GM23248 (cell line): ENCODE measurements around the gene CHD9.

DNA sequence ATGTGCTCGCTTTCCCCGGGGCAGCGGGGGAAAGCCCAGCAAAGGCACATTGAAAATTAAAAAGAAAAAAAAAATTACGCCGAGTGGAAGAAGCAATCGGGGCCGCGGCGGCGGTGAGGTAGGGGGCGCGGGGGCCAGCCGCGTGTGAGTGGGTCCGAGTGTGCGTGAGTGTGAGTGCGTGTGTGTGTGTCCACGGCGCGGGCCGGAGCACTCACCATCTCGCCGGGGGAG lies 204 bp downstream of the SALL1 start:
- RAMPAGE, long total RNA, result no peak

DNA sequence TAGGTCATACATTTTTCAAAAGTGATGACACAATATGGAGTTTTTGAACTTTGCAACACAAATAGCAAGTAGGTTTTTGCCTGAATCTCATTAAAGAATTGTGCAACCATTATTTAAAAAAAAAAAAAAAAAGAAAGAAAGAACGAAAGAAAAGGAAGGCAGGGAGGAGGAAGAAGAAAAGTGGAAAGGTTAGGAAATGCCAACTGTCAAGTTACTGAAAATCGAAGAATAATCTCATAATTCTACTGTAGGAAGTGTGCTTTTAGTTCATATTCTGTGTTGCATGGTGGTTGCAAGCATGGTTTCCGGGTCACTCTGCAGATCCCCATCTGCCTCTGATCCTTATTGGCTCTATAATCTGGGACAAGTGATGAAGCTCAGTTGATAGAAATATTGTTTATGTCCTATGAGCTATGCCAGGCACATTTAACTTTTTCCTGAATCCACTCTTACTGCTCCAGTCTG lies 252.0 kb upstream of the SALL1 start:
- RAMPAGE, long total RNA, result no peak

DNA sequence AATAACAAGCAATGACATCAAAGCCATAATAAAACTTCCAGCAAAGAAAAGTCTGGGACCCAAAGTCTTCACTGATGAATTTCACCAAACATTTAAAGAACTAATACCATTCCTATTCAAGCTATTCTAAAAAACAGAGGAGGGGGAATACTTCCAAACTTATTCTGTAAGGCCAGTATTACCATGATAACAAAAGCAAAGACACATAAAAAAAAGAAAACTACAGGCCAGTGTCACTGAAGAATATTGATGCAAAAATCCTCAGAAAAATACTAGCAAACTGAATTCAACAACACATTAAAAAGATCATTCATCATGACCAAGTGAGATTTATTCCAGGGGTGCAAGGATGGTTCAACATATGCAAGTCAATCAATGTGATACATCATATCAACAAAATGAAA lies 591.9 kb upstream of the SALL1 start:
- RAMPAGE, long total RNA, result no peak

GRCh38 chr16:51755185-51755546 lies 604.1 kb upstream of the SALL1 start:
- RAMPAGE, long total RNA, result no peak

GRCh38 chr16:51880569-51881228 lies 666.2 kb downstream of the TOX3 start:
- RAMPAGE, long total RNA, result no peak

- RAMPAGE, long total RNA, result no peak
Measured at GRCh38 chr16:52561861-52562475, 15.0 kb upstream of the TOX3 start.

- RAMPAGE, long total RNA, result no peak
Measured at GRCh38 chr16:53054658-53055085, at the start of gene CHD9. TSS of gene CHD9 (plus strand) at chr16:53054991.

DNA sequence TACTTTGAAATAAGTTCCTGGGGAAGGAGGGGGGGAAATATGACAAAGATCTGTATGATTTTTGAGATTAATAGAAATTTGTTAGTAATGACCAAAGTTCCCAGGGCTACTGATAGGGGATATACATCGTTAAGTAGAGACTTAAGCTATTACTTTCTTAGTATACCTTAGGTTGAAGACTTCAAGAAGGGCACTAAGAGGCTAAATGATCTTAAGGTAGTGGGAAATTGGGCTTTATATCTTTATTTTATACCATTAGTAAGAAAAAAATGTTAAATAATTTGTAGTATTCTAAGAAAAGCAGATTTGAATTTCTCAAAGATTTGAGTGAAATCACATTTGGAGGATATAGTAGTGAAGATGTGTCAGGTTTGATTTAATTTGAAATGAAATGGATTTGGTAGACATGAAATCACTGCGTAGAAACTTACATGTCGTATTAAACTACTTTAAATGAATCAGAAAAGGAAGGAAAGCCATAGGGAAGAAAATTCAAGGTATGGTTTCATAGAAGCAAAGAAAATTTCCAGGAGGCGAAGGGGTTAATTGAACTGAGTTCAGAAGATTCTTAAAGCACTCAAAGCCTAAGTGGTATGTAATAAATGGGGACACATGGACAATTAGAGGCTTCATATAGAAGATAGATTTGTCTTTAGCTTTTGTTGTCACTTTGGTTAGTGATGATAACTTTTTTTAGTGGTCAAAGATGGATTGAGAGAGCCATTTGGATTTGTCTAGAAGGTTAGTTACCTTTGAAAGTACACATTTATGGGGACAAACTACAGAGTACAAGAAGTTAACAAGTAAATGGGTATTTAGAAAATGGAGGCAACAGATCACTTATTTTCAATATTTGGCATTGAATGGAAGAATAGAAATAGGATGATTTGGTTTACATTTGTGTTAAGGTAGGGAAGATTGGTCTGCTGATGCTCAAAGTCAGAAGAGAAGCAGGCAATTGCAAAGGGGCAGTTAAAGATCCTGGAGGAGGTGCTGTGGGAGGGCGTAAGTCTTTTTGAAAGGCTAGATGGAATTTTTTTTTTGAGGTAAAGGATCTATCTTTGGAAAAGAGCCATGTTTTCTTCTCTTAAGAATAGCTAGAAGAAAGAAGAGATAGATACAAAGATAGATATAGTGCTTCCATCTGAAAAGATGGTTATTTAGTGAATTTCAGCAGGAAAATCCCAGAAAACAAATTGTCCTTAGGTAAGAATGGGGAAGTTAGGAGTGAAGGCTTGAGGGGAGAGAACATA lies 83.6 kb downstream of the CHD9 start:
- RAMPAGE, long total RNA, result no peak

GRCh38 chr16:53175002-53175476 lies 120.2 kb downstream of the CHD9 start:
- RAMPAGE, long total RNA, result no peak

- RAMPAGE, long total RNA, result no peak
Measured at GRCh38 chr16:53245305-53245926, 188.9 kb upstream of the RBL2 start.

DNA sequence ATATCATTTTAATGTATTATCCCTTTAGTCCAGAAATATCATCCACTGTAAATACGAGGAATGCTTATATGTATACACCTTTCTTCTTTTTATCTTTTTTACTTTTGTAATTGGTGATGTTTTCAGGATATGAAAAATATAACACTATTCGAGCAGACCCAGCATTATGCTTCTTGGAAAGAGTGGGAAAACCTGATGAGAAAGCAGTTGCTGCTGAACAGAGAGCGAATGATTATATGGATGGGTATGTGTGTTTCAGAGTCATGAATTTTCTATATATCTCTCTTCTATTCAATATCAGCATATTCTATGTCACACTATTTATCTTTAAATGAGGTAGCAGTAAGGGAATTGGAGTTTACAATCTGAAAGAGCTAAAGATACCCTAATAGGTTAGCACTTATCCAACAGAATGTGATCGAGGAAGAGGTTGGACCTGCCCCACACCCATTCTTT lies 148.1 kb upstream of the RBL2 start:
- RAMPAGE, long total RNA, result no peak

- RAMPAGE, long total RNA, result no peak
Measured at GRCh38 chr16:53307572-53308128, 126.6 kb upstream of the RBL2 start.

GRCh38 chr16:53518404-53519360 lies 15.7 kb upstream of the AKTIP start:
- RAMPAGE, long total RNA, result no peak

DNA sequence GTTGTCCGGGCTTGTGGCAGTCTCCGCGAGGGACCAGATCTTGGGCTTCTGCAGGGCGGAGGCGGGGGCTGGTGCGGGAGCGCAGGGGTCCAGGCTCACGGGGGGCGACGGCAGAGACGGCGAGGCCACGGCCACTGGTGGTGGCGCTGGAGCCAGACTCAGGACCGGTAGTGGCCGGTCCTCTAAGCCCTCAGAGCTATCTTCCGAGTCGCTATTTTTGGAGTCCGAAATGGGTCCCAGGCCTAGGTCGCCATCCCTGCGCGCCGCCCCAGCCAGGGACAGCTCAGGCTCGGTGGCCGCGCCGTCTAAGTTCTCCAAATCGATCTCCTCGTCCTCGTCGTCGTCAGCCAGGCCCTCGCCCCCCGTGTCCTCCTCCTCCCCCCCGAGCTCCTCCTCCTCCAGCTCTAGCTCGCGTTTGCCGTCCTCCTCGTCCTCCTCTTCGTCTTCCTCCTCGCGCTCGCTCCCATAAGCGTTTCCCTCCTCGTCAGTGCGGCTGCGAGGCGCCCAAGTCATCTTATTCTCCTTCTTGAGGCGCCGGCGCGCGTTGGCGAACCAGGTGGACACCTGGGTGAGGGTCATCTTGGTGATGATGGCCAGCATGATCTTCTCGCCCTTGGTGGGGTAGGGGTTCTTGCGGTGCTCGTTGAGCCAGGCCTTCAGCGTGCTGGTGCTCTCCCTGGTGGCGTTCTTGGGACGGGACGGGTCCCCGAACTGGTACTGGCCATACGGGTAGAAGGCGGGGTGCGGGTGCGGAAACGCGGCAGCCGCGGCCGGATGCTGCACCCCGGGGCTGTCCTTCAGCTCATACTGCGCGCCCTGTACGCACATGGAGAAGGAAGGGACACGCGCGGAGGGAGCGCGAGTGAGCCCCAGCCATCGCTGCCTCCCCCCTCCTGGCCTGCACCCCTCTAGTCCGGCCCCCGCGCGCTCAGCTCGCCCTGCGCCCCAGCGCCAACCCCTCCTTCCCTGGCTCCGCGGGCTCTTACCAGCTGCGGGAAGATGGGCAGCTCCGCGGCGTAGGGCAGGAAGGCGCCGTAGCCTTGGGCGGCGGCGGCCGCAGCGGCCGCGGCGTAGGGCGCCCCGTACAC lies 1.4 kb downstream of the IRX3 start:
- RAMPAGE, long total RNA, result no peak

DNA sequence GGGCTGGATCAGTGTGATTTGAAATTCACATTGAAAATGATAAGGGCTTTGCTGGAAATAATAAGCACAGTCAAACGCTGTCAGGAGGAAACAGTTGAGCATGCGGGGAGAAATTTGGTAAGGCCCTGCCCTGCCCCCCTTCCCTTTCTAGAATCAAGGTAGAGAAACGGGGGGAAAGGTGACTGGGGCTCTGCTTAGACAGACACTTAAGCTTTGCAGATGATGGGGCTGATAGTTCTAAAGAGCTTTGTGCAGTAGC lies 74.3 kb upstream of the IRX3 start:
- RAMPAGE, long total RNA, result no peak

GRCh38 chr16:54502974-54503595 lies 216.5 kb upstream of the IRX3 start:
- RAMPAGE, long total RNA, result no peak

DNA sequence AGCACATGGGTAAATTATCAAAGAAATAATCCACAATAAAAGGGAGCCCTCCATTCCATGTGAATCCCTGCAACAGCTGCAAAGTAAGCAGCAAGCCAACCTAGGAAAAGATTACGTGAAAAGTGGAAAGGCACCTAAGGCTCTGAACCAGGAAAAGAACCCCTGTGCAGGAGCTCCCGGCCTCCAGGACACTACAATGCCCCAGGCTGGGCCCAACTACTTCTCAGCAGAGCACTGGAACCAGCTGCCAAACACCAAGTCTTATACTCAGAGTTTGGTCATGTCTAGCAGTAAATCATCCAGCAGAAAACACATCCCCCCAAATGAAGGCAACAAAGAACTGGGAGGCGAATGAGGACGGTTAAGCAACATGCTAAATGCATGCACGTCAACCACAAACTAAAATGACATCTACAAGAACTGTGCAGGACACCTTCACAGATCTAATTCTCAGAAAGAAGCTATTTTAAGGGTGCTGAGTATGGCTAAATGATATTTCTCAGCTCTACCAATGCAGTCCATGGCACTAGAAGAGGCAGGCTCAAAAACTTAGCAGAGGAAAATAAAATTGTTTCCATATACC lies 7.7 kb upstream of the IRX5 start:
- RAMPAGE, long total RNA, result no peak

DNA sequence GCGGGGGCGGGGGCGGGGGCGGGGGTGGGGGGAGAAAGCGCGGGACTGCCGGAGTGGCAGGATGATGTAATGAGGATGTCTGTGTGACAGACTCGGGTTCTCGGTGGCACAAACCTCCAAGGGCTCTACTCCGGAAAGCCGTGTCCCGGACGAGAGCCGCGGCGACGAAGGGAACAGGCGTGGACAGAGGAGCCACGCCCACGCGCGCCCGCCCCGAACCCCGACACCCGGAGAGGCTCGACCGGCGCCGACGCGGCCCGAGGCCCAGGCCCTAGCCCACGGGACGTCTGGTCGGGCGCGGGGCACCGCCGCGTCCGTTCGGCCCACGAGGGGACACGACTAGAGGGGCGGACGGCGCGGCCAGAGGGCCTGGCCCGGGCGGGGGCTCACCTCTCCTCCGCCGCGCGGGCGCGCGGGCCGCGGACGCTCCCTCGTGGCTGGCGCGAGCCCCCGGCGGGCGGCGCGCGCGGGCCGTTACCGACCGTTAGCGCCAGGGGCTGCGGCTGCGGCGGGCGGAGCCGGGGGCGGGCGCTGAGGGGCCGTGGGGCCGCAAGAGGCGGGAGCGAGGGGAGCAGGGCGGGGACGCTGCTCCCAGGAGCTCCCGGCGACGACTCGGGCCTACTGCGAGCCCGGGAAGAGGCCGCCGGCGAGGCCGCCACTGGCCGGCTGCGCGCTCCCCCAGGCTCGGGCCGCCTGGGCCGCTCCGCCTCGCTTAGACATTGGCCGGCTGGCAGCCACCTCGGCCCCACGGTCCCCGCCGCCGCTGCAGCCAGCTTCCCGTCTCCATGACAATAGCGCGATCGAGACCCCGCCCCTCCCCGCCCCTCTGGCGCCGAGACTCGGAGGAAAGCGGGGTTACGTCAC lies 2.1 kb upstream of the IRX5 start:
- RAMPAGE, long total RNA, result start-site peak on the minus strand centred at position 445 of the sequence, 30 bp wide, 104 and 206 reads in 2 replicates

DNA sequence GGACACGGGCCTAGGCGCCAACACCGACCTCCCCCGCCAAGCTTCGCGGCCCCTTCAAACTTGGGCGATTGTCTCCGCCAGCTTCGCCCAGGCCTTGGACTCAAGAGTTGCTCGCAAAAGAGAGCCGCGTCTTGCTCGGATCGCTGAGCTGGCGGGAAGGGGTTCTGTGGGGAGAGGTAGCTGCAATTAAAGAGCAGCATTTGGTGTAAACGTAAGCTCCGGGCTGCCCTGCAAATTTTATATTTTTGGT lies 775 bp downstream of the IRX5 start:
- RAMPAGE, long total RNA, result no peak

- RAMPAGE, long total RNA, result no peak
Measured at GRCh38 chr16:54936468-54937064, 5.9 kb downstream of the IRX5 start.